Parietal lobe (tissue), 2 donors: ENCODE measurements around the genes TRMT61A and COA8.

DNA sequence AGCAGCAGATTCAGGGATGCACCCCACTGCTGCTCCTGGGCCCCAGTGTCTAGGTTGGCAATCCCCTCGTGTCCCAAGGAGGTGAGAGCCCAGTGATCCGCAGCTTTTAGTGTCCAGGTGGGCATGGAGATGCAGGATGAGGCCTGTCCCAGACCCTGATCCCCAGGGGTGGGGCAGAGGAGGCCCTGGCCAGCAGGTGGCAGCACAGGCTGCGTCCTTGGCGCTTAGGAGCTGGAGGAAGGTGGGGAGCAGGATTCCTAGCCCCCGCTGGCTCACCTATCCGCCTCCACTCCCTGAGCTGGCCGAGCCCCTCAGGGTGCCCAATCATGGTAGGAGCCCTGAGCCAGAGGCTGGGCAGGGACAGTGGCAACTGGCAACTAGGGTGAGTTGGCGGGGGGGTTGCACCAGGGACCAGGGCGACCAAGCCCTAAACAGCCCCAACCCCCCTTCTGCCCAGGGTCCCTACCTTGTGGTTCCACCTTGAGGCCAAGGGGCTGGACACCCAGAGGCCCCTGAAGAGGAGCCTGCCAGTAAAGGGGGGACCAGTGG, 4.0 kb downstream of the CKB start:
- RAMPAGE, long total RNA: no peak

DNA sequence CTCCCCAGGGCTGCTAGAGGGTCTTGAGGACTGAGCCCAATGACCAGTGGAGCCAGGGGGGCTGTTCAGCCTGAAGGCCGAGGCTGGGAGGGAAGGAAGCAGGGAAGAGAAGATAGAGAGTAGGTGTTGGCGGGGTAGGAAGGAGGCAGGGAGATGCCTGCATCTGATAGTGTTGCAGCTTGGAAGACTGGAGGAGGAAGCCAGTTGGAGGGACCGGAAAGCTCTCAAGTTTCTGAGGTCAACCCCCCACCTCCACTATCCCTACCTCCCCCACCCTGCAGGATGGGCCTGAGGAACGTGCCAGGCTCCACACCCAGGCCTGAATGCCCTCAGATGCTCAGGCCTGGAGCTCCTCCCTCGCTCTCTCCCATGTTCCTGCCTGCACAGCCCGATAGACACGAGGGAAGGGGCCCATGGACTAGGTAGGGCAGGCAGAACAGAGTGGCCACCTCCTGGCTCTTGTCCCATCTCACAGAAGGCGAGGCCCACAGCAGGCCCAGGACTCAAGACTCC, 3.5 kb downstream of the CKB start:
- RAMPAGE, long total RNA: no peak

DNA sequence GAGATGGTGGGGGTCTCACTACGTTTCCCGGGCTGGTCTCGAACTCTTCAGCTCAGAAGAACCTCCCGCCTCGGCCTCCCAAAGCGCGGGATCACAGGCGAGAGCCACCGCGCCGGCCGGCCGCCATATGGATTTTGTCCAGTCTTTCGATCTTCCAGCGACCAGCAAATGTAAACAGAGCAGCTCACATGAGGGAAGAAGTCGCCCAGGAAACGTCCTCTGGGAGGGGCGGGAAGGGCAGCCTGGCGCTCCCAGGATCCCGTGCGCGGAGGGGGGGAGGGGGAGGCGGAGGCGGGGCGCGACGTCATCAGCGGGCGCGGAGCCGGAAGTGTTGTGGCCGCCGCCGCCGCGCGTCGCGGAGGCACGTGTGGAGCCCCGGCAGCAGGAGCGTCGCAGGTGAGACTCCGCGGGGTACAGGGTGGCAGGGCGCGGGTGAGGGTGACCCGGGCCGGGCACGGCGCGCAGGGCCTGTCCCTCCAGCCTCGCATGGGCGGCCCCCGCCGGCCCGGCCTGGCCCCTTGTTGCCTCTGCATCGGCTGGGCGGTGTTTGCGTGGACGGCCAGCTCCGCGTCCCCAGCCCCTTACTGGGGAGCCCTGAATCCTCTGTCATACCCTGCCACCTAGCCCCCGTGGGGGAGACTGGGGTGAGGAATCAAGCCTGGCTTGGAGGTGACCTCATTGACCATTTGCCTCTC, at the start of gene TRMT61A:
TRMT61A (plus strand) TSS at position 331 of the 695 bp plus-strand sequence.
- RAMPAGE, long total RNA: no peak

- RAMPAGE, long total RNA: no peak
Observed at GRCh38 chr14:103542014-103543130, 13.4 kb downstream of the TRMT61A start.

- RAMPAGE, long total RNA: start-site peak on the minus strand at chr14:103562631-103562663, 879 and 494 reads in 2 replicates; start-site peak on the plus strand at chr14:103562987-103563048, 82 and 214 reads in 2 replicates
Observed at GRCh38 chr14:103562512-103563498, at the start of gene COA8. Gene COA8, plus strand, starts transcription at chr14:103562960.

DNA sequence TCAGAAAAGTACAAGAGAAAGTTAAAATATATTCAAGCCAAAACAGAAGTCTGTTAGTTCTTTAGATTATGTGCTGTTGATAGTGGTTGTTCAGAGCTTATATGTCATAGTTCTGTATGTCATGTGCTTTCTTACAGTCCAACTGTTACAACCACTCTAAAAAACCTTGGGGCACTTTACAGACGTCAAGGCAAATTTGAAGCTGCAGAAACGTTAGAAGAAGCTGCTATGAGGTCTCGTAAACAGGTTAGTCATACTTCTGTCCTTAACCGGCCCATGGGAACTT, 38.0 kb downstream of the XRCC3 start:
- RAMPAGE, long total RNA: no peak

DNA sequence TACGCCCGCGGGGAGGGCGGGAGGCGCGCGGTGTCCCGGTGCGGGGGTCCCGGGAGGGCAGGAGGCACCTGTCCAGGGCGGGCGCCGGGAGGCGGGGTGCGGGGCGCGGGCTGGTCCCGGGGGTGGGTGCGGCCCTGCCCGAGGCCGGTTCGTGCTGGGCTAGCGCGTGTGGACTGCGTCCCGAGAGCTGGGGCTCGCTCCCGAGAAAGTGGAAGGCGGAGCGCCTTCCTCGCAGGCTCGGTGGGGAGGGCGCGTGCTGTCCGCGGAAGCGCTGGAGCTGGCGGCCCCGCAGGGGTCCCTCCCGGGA, 501 bp downstream of the ZFYVE21 start:
- RAMPAGE, long total RNA: no peak

DNA sequence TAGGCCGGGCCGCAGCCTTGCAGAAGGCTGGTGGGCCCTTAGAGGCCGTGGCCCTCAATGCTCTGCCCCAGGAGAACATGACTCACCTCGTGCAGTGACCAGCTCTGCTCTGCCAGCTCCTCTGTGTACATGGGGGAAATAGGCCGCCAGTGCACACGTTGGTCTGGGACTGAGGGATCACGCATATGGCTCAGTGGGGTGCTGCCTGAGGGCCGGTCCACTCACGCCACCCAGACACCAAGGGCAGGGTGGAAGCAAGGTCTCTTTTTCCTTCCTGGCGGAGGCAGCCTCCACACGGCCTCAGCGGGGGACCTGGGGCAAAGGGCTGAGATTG, 32.1 kb downstream of the ATP5MJ start:
- RAMPAGE, long total RNA: no peak

DNA sequence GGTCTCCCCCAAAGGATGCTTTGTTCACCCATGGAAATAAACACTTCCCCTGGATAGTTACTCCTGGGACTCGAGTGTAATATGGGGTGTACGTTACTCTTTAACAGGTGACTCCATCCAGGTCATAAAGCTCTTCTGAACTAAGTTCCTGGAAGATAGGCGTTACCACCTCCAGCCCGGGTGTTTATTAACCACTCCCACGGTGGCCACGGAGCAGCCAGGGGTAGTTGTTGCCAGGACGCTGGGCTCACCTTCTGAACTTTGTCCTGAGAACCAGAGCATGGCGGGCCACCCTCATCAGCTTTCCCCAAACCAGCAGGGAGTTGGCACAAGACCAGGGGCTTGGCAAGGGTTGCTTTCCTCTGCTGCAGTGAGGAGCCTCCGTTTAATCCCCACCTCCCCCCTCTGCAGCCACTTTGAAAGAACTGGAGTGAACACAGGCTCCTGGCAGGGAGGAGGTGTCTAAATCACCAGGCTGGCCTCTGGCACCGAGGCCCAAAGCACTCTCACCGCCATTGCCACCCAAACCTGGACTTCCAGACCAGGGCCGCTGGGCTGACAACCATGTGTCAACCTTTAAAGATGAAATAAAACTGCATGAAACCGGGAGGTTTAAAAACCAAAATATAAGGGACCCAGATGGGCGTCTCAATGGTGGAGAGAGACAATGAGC, 24.2 kb downstream of the ATP5MJ start:
- RAMPAGE, long total RNA: no peak

DNA sequence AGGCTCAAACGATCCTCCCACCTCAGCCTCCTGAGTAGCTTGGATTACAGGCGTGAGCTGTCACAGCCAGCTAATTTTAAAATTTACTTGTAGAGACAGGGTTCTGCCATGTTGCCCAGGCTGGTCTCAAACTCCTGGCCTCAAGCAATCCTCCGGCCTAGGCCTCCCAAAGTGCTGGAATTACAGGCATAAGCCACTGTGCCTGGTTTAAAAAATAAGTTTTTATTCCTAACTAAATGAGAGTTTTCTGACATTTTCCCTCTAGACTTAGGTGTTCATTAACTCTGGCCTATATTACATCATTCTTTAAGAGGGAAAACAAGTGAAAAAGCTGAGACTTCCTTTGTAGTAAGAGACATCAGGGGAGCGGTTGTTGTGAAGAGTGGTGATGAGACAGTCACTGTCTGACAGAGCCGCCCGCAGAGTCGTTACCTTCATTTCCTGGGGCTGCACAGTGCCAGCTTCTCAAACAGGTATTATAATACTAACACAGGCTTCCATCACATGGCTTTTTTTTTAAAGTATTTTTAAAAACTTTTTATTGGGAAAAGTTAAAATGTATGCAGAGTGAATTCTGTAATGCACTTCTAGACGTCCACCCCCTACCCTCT, 12.8 kb downstream of the ATP5MJ start:
- RAMPAGE, long total RNA: no peak

- RAMPAGE, long total RNA: no peak
Observed at GRCh38 chr14:104282589-104283436, 144.4 kb downstream of the KIF26A start.

- RAMPAGE, long total RNA: no peak
Observed at GRCh38 chr14:104293501-104294433, 155.4 kb downstream of the KIF26A start.

DNA sequence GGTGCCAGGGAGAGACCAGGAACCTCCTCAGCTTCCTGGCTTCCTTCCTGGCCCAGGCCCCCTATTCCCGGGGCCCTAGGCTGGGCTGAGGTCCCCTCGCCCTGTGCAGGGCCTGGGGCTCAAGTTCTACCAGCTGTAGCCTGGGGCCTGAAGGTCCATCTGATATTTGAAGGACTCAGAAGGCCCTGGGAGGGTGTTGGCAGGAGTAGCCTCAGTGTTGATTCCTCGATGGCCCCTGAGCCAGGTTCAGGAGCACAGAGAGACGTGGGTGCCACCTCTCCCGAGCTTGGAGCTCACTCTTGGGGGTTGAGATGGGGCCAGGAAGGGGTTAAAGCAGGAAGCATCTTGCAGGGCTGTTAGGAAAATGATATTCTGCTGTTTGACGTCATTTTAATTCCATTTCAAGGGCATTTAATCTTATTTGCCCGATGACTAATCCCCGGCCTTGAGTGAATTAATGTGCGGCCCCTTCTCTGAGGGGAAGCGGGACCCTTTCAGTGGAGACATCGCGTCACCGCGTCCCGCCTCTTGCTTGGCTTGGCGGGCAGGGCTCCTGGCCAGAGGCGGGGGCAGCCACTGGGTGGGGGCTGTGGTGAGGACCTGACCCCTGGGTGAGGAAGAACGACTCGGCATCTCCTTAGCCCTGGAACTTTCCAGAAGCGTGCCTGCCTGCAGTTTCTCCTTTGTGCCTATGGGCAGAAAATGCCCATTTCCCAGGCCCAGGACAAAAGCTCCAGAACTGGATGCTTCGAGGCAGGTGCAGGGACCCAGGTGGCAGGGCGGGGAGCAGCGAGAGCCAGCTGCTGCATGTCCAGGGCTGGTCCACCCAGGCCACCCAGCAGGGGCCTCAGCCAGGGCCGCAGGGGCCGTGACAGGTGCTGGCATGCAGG, 158.2 kb downstream of the KIF26A start:
- RAMPAGE, long total RNA: no peak

- RAMPAGE, long total RNA: no peak
Observed at GRCh38 chr14:104437172-104437828, 142.3 kb upstream of the C14orf180 start.

- RAMPAGE, long total RNA: no peak
Observed at GRCh38 chr14:104461965-104462210, 117.7 kb upstream of the C14orf180 start.

DNA sequence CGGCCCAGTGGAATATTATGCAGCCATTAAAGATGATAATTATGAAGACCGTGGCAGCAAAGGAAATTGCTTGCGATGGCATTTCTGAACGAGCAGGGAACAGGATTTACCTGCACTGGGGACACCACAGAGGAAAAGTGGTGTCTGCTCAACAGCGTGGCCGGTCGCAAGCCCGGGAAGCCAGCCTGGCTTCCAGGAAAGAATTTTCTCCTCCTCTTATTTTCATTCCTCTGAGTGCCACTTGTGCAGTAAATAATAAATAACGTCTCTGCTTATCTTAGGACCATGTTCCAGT, 6.5 kb downstream of the C14orf180 start:
- RAMPAGE, long total RNA: no peak

- RAMPAGE, long total RNA: no peak
Observed at GRCh38 chr14:104649775-104650819, 39.3 kb upstream of the INF2 start.

GRCh38 chr14:104689729-104690252, 373 bp downstream of the INF2 start:
- RAMPAGE, long total RNA: no peak

GRCh38 chr14:104770475-104771331, 17.8 kb downstream of the SIVA1 start:
- RAMPAGE, long total RNA: no peak

DNA sequence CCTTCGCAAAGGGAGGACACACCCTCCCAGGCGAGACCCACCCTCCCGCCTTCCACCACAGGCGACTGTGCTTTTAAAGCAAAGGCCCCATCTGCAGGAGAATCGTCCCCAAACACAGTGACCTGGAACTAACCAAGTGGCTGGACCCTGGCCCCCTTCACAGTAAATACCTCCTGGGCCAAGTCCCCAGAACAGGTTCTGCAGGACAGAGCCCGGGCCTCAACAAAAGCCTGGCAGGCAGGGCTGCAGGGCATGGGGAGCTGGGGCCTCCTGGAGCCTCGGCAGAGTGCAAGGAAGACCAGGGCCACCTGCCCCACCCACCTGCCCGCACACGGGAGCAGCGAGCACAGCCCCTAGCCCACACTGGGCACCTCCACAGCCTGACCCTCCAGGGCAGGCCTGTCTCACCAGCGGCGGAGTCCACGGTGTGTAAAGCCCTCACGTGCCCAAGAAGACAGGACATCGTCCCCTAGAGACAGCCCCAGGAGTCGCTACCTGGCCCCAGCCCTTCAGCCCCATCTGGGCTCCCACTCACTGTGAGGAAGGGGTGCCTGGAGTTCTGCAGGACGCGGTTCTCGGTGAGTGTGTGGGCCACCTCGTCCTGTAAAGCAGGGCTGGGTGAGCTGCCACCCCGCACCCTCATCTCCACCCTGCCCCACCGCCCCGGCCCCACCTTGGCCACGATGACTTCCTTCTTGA, 21.0 kb downstream of the AKT1 start:
- RAMPAGE, long total RNA: no peak